Endometrial microvascular endothelial cells (primary cell): ENCODE data around the gene ARHGAP25.

DNA sequence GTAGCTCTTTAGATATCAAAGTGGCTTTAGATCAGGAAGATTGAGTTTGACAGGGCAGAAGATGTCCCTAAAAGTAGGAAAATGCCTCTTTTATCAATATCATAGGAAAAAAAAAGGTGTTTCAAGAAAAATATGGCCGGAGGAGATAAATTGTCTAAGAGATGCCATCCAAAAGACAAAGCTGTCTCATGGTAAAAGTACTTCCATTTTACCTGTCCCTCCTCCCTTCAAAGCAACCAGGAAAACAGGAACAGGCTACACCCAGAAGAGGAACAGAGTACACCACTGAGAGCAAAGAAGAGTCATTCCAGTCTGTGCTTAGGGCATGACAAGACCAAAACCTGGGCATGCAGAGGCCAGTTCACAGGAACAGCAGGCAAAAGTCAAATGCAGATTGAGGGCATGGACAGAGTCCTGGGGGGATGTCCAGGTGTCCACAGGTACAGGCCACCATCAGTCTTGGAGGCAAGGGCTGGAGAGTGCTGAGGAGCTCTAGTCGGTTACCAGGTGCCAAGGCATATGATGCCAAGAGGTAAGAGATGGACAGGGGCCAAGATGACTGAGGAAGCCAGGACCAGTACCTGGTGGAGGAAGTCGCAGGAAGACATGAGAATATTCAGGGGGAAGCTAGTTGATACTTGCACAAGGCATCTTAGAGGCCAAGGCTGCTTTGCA, 23.7 kb downstream of the PLEK start:
- RAMPAGE, long total RNA = no peak

GRCh38 chr2:68558786-68559151, 84.6 kb upstream of the PROKR1 start:
- RAMPAGE, long total RNA = no peak

- RAMPAGE, long total RNA = no peak
Observed at GRCh38 chr2:68732053-68732473, 2.5 kb upstream of the ARHGAP25 start.

- RAMPAGE, long total RNA = no peak
Observed at GRCh38 chr2:68734537-68735634, at the start of gene ARHGAP25. ARHGAP25 (plus strand) TSS chr2:68734811.

- RAMPAGE, long total RNA = no peak
Observed at GRCh38 chr2:68767081-68768045, 32.8 kb downstream of the ARHGAP25 start.

DNA sequence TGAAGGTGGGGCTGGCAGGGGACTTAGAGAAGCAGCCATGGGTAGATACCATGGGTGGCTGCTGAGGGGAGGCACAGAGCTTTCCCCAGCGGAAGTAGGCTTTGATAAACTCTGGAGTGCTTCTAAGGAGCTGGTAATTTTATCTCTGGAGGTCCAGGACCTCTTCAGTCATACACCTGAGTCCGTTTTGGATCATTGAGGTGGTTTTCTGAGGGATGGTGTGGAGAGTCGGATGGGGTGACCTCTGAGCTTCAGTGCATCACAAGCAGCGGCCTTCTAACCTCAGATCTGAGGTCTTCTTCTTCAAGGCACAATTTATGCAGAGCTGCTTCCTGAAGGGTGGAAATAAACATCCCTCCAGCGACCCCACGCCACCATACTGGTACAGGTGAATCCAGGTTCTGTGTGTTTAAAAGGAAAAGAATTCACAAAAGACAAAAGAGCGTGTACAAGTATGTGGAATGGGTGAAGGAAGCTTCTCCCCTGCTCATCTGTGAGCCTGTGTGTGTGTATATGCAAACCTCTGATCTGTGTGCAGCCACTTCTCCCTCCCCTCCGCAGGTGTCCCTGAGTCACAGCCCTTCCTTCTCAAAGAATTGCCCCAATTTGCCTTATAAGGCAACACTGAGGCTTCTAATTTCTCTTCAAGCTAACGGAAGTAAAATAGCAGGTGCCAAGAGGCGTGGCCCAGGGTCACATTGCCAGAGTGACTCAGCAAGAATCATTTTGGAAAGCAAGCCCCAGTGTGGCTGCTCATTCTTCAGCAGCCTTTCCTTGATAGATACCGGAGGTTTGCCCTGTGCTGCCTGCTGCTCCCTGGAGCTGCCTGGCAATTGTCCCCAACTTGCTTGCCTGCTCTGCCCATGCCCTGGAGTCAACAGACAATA, 37.0 kb upstream of the BMP10 start:
- RAMPAGE, long total RNA = no peak

DNA sequence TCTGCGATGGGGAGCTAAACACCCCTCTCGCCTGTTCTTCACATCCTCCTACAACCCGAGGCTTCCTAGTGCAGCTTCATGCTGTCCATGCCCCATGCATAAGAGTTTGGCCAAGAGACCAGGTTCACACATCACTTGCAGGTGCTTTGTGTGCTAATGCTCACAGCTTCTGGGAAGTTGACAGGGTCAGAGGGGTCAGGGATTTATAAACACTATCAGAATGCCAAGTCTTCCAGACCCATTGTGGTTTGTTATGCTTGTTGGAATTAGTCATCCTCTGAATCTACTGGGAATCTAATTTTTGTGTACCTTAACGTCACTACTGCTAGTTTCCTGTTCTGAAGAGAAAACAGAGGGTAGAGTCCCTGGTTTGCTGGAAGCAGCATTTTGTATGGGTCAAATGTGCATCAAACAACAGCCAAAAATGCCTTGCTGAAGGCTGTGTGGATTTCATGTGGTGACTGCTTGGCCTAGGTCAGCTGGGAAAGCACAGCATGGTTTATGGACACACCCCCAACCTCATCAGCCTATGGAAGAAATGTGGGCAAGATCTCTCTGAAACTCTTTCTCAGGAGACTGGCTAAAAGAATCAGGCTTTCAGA, 33.2 kb downstream of the ANTXR1 start:
- RAMPAGE, long total RNA = no peak

DNA sequence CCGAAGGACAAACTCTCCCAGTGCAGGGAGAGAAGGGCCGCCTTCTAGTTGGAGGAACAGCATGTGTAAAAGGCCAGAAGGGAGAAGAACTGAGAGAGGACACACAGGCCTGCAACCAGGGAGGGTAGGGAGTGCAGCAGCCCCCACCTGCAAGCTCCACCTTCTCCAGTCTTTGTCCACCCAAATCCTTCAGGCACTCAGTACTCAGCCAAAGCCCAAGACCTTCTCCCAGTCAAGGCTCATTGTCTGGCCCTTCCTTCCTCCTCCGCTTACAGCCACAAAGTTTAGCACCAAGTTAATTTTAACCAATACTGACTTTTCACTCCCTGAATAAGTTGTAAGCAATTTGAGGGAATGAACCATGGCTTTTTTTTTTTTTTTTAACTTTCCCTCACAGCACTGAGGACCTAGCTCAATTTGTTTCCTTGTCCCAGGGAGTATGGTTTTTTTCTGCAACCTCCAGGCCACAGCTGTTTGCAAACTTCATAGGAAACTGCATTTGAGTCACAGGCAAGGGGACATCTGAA, 181.7 kb downstream of the GFPT1 start:
- RAMPAGE, long total RNA = no peak

GRCh38 chr2:69322558-69323297, 64.3 kb downstream of the GFPT1 start:
- RAMPAGE, long total RNA = no peak

DNA sequence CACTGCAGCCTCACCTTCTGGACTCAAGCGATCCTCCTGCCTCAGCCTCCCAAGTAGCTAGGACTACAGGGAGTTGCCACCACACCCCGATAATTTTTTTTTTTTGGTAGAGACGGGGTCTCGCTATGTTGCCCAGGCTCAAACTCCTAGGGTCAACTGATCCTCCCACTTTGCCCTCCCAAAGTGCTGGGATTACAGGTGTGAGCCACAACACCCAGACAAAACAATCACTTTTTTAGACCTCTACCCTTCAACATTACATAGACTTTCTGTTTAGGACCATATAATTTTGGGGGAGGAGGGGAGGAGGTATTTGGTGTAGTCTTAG, 46.0 kb downstream of the GFPT1 start:
- RAMPAGE, long total RNA = no peak

DNA sequence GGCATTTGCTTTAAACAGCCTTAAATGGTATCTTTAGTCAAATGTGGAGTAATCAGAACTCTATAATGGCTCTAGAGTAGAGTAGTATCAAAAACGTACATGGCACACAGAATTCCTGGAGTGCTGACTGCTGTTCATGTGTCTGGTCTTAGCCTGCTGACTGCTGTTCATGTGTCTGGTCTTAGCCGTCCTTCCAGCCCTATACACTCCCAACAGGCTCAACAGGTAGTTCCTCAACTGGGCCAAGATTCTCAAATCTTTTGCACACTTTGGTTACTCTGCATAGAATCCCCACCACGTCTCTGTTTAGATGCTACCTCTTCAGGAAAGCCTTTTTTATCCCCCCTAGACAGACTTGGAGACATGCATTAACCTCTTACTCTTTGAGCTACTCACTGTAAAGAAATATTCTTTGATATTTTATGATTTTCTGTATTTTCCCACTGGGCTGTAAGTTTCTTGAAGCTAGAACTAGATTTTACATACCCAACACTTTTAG, 1.1 kb upstream of the GFPT1 start:
- RAMPAGE, long total RNA = no peak

GRCh38 chr2:69436467-69437245, 579 bp downstream of the NFU1 start:
- RAMPAGE, long total RNA = no peak

DNA sequence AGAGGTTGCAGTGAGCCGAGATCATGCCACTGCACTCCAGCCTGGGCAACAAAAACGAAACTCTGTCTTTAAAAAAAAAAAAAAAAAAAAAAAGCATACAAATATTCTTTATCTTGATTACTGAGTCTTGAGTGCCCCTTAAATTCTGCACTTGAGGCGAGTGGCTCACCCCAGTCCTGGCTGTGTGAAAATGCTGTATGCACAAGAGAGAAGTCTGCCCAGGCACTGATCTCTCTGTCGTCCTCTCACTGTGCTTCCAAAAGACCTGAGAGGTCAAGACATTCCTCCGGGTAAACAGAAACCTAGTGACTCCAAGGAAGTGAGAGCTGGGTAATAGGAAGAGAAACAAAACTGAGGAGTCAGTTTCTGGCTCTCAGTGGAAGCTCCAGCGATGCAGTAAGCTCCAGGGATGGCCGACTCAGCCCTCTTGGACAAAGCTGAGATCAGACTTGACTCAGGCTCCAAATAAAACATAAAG, 70.9 kb downstream of the AAK1 start:
- RAMPAGE, long total RNA = no peak

- RAMPAGE, long total RNA = no peak
Observed at GRCh38 chr2:69644972-69645651, 1.6 kb upstream of the AAK1 start.

DNA sequence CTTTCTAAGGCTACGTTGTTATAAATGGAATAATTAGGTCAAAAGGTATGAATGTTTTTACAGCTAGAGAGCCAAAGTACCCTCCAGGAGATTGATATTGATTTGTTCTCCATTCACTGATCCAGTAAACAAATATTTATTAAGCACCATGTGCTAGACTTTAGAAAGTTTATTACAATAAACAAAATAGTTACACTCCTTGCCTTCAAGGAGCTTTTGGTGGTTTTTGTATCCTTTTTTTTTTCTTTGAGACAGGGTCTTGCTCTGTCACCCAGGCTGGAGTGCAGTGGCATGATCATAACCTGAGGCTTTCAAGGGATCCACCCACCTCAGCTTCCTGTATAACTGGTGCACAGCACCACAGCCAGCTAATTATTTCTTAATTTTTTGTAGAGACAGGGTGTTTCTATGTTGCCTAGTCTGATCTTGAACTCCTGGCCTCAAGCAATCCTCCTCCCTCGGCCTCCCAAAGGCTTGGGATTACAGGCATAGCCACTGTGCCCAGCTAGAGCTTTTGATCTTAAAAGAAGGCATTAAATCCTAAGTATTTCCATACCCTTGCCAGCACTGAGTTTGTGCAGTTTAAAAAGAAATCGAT, 6.8 kb upstream of the AAK1 start:
- RAMPAGE, long total RNA = no peak

DNA sequence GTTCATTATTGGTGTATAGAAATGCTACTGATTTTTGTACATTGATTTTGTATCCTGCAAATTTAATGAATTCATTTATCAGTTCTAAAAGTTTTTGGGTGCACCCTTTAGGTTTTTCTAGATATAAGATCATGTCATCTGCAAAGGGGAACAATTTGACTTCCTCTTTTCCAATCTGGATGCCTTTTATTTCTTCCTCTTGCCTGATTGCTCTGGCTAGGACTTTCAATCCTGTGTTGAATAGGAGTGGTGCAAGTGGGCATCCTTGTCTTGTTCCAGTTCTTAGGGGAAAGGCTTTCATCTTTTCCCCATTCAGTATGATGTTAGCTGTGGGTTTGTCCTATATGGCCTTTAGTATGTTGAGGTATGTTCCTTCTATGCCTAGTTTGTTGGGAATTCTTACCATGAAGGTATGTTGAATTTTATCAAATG, 36.8 kb upstream of the AAK1 start:
- RAMPAGE, long total RNA = no peak

GRCh38 chr2:69769983-69770788, 28.3 kb downstream of the ANXA4 start:
- RAMPAGE, long total RNA = no peak

GRCh38 chr2:69913822-69914998, 699 bp upstream of the MXD1 start:
- RAMPAGE, long total RNA = no peak

- RAMPAGE, long total RNA = no peak
Observed at GRCh38 chr2:69931652-69932302, 16.9 kb downstream of the MXD1 start.

DNA sequence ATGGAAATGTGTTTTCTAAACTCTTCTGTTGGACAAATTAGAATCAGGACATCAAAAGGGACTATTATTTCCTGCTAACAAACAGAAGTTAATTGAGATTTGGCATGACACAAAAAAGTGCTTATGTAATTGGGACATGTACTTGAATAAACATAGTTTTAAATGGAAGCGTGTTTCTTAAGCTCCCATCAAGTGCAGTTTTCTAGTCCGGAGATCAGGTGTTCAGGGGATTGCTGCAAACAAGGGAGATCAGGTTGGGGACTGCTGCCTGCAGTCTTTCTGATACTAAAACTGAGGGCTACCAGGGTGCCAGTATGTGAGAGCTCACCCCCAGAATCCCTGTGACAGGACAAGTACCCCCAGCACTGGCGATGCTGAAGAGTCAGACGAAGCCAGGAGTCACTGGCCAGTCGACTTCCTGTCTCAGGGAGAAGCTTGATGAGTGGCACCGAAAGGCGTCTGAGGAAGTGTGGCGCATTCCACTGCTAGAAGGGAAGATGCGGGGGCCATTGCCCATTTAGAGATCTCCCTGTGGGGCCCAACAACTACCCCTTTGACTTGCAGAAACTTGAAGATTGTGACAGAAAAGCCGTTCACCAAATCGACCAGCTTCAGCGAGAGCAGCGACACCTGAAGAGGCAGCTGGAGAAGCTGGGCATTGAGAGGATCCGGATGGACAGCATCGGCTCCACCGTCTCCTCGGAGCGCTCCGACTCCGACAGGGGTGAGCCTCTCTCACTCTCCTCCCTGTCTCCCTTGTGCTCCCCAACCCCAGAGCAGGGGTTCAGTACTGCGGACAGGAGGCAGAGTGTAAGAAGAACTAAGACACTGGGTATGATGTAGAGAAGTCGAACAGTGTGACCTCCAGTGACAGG, 22.0 kb downstream of the MXD1 start:
- RAMPAGE, long total RNA = no peak